SK-MEL-5 (cell line): ENCODE measurements around the gene RTP5.

RAMPAGE:
- cytosol, long total RNA = no peak
- long total RNA = no peak
- nucleus, long total RNA = no peak
Measured at GRCh38 chr2:241797324-241798077, 11.5 kb upstream of the NEU4 start.

DNA sequence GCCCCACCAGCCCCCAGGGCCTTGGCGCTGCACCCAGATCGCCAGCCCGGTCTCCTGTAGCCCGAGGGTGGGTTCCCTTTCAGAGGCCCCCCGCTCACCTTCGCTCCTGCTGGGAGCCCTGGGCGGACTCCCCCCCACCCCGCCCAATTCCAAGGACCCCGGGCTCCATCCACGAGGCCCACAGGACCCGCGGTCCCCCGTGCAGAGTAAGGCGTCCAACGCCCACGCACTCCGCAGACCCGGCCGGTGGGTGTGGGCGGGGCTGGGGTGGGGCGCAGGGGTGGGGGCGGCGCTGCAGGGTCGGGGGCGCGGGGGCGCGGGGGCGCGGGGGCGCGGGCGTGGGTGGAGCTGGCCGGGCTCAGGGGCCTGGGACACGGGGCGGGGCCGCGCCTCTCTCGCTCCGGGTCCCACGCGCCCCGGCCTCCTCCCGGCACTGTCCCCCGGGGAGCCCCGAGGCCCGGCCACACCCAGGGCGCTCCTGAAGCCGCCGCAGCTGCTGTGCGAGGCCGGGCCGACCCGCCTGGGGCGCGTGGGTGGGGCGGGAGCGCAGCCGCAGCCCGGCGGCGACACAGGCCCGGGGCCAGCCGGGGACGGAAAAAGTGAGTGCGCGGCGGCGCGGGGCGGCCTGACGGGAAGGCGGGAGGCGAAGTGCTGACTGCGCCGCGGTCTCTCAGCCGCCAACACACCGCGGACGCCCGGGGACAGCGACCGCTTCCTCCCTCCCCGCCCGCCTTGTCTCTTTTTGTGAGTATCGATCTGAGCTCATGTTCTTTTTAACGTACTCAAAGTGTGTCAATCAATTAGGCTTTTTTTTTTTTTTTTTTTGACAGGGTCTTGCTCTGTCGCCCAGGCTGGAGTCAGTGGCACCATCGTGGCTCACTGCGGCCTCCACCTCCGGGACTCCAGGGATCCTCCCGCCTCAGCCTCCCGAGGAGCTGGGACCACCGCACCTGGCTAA, 14.7 kb downstream of the PDCD1 start:
RAMPAGE:
- cytosol, long total RNA = no peak
- long total RNA = no peak
- nucleus, long total RNA = no peak

GRCh38 chr2:241869457-241869846, at the start of gene RTP5:
RTP5 (plus strand) TSS chr2:241869729.
RAMPAGE:
- cytosol, long total RNA = no peak
- long total RNA = no peak
- nucleus, long total RNA = no peak

DNA sequence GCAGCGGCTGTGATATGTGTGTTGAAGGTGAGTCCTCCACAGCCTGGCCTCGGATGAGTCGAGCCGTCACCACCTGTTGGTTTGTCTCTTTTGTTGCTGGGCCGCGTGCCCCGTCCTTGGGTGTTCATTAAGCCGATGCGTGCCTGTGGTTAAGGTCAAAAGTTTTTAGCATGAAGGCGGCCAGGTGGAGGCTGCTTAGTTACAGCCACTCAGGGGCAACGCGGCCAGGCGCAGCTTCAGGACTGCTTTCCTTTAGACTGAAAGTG, 26.7 kb upstream of the FAM240C start:
RAMPAGE:
- cytosol, long total RNA = no peak
- long total RNA = no peak
- nucleus, long total RNA = no peak

GRCh38 chr2:241967807-241968960, 67.9 kb upstream of the FAM240C start:
RAMPAGE:
- cytosol, long total RNA = no peak
- long total RNA = no peak
- nucleus, long total RNA = no peak

RAMPAGE:
- cytosol, long total RNA = no peak
- long total RNA = no peak
- nucleus, long total RNA = no peak
Measured at GRCh38 chr2:242080355-242080755, 180.1 kb upstream of the FAM240C start.

DNA sequence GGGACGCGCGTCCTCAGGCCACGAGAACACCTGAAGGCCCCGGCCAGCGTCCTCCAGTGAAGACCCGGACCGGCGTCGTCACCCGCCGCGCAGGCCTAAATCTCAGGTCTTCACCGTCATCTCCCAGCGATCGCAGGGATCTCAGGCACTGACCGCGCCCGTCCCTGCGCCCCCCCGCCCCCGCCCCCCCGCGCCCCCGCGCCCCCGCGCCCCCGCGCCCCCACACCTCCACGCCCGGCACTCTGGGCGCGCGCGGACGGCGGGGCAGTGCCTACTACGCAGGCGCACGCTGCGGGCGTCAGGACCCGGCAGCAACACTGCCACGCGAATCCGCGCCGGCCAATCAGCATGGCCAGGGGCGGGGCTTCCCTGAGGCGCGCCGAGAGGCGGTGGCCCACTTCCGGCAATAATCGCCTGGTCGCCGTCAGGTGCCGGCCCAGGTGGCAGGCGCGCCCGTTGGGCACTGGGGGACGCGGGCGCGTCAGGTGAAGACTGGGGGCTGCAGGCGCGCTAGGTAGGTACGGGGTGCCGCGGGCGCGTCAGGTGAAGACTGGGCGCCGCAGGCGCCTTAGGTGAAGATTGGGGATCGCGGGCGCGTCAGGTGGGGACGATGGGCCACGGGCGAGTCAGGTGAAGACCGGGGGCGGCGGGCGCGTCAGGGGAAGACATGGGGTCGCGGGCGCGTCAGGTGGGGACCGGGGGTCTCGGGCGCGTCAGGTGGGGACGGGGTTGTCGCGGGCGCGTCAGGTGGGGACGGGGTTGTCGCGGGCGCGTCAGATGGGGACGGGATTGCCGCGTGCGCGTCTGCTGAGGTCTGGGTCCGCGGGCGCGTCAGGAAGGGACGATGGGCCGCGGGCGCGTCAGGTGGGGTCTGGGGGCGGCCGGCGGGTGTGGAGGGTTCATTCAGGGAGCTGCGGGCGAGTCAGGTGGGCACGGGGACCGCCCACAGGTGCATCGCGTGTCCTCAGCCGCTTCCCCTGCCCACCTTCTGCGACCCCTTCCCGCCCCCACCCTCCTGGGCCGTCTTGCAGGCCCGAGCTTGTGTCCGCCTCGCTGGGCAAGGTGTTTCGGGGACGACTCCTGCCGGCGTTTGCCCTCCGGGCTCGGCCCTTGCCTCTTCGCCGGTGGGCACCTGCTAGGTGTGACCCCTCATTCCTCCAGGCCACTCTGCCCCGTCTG, 188.4 kb upstream of the FAM240C start:
RAMPAGE:
- cytosol, long total RNA = start-site peak on the plus strand centred at position 382 of the sequence, 72 bp wide, 32 and 46 reads in 2 replicates
- long total RNA = no peak
- nucleus, long total RNA = start-site peak on the plus strand centred at position 382 of the sequence, 72 bp wide, 69 and 11 reads in 2 replicates

GRCh38 chr2:242118011-242118511, 217.8 kb upstream of the FAM240C start:
RAMPAGE:
- cytosol, long total RNA = no peak
- long total RNA = no peak
- nucleus, long total RNA = no peak